Mesangial cell (primary cell): ENCODE measurements around a stretch of chr2.

- RAMPAGE, long total RNA, result no peak
These were observed 1.4 kb downstream of the POU3F3 start for GRCh38 chr2:104855009-104855926.

GRCh38 chr2:105037716-105037946, 238 bp upstream of the MRPS9 start:
- RAMPAGE, long total RNA, result no peak

DNA sequence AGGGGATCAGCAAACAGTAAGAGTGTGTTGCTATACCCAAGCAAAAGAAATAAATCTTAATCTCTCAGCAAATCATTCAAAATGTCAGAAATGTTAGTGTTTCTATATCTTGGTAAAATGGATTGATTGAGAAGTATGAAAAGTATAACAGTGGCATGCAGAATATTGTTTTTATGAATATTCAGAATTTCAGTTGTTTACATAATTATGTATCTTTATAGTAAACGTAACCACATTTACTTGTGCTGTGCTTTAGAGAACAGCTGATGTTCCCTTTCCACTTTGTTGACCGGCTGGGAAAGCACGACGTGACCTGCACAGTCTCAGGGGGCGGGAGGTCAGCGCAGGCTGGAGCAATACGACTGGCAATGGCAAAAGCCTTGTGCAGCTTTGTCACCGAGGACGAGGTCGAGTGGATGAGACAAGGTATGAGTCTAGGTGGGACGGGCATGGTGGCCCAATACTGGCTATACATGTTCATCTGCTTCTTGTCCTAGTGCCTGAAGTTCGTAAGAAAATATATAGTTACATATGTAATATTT, 59.1 kb downstream of the MRPS9 start:
- RAMPAGE, long total RNA, result no peak

- RAMPAGE, long total RNA, result no peak
These were observed 65.0 kb downstream of the MRPS9 start for GRCh38 chr2:105102700-105103531.

GRCh38 chr2:105180516-105181027, 61.0 kb upstream of the GPR45 start:
- RAMPAGE, long total RNA, result no peak

DNA sequence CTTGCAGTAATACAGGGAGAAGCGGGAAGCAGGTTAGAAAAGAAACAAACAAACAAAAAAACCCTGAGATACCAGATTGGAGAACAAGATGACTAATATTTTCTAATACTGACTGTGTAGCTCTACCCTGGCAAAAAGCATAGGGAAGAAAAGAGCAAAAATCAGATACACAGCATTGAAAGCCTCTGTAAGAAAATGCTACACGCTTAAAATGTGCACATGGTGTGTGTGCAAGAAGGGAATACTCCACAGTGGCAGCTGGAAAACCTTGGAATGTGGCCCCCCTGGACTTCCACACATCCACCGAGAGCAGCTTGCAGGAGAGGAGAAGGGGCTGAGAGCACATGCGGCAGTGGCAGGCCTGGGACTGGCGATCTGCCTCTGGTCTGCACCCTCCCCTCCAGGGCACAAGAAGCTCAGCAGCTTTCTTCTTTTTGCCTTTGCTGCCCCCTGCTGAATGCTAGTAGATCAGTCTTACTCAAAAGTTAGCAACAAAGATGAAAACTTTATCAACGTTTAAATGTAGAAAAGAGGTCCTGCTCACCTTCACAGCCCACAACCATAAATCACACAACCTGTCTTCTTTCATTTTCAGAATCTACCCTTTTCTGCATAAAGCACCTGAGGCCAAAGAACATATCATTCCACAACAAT, 34.8 kb downstream of the TGFBRAP1 start:
- RAMPAGE, long total RNA, result no peak

DNA sequence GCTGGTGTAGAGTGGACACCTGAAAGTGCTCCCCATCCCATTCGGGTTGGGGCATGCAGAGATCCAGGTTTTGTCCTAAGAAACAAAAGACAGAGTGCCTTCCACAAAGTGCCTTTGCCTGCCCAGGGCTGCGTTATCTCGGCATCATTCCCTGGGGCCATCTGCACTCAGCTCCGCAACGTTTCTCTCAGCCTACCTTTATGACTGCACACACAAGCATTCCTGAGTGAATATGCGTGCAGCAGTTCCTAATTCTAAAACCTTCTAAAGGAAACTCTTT, 20.4 kb downstream of the FHL2 start:
- RAMPAGE, long total RNA, result no peak

DNA sequence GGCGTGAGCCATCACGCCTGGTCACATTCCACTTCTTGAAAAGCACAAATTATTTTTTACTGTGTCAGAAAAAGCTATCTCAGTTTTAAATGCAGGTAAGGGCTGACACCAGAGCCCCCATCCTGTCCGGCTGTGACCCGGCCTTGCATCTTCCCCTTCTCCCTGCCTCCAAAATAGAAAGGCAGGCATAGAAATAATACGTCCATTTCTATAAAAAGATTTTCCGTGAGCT, 11.9 kb downstream of the FHL2 start:
- RAMPAGE, long total RNA, result no peak

DNA sequence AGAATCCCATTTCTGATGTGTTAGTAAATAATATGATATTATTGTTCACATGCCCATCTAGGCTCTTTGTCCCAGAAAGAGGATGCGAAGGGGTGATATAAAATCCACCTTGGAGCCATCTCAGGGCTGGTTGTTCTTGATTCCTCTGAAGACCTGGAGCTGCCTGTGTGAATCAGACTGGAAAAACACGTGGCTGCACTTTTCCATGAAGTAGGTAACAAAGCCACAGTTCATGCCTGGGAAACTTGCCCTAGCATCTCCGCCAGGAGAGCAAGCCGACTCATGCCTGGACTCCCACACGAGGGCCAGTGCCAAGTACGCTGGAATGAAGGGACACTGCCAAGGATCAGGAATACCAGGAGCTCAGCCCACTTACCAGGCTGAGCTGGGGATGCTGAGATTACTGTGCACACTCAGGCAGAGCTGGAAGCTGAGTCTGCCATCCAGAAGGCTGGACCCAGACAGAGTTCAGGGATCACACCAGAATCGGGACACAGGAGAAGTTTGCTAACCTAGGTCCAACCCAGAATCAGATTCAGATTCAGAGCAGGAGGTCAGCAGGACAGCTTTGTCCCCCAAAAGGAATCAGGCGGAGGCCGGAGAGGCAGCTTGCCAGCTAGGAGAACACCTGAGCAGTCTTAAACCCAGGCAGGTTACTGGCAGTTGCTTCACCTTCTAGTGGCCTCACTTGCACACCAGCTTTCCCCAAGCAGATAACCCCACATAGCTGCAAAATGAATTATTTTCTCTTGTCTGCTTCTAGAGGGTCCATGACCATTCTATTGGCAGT, 11.0 kb upstream of the FHL2 start:
- RAMPAGE, long total RNA, result no peak

- RAMPAGE, long total RNA, result no peak
These were observed 36.5 kb upstream of the FHL2 start for GRCh38 chr2:105435355-105435686.

- RAMPAGE, long total RNA, result no peak
These were observed 50.2 kb upstream of the FHL2 start for GRCh38 chr2:105448901-105449522.

DNA sequence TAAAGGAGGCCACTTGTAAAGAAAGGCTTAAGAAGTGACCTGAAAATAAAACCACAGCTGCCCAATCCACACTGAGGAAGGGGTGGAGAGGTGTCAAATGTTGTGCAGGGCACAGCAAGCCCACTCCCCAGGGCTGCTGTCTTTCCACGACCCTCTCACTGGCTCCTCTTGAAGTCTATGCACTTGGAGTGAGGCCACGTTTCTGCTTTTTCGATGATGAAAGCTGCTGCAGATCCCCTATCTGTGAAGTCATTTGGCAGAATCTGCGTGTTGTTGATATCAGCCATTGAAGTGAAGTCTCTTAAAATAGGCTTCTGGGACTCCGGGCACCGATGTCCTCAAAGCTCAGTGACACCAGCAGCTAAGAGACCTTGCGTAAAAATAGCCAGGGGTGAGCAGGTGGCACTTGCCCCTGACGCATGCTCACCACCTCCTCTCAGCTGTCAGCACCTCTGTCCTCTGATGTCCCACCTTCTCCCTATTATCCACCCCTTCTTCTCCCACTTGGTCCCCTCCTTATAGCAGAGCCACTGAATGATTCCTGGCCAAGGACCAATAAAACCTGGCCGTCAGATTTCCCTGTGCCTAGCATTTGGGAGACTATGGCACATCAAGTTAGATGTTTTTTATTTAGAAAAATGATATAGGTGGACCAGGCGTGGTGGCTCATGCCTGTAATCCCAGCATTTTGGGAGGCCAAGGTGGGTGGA, 89.5 kb upstream of the FHL2 start:
- RAMPAGE, long total RNA, result no peak

- RAMPAGE, long total RNA, result no peak
These were observed 91.5 kb upstream of the FHL2 start for GRCh38 chr2:105490321-105490754.

DNA sequence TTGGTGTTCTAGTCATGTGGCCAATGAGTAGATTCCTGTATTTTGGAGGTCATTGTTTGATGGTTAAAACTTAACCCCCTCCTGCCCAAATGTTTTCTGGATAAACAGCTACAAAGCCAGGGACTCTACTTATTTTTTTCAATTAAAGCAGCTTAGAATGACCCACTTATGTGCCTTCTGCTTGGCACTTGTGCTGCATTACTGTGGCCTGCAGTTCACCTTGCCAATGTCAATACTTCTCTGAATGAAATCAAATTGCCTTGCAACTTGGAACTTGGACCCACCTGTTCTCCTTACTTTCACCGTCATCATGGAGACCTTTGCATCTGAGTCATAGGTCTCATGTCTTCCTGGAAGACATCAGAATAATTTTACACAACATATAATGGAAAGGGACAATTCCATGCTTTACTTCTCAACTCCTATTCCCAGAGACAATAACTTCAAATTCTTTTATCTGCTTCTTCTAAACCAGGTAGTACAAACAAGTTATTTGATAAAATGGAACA, 92.1 kb upstream of the FHL2 start:
- RAMPAGE, long total RNA, result no peak

DNA sequence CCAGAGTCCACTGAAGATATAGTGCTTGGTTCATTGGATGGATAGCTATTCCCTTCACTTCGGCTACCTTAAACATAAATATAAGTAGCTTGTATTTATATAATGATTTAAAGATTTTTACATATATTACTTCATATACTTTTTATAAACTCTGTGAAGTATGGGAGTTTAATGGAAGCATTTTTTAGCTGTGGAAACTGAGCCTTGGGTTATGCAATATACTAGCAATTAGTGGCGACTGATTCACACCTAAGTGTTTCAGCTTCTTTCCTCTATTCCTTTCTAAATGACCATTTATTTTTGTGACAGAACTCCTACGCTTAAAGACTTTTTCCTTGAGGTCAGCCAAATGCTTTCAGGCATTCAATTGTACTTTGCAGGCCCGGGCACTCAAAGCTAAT, 116.5 kb upstream of the FHL2 start:
- RAMPAGE, long total RNA, result no peak

DNA sequence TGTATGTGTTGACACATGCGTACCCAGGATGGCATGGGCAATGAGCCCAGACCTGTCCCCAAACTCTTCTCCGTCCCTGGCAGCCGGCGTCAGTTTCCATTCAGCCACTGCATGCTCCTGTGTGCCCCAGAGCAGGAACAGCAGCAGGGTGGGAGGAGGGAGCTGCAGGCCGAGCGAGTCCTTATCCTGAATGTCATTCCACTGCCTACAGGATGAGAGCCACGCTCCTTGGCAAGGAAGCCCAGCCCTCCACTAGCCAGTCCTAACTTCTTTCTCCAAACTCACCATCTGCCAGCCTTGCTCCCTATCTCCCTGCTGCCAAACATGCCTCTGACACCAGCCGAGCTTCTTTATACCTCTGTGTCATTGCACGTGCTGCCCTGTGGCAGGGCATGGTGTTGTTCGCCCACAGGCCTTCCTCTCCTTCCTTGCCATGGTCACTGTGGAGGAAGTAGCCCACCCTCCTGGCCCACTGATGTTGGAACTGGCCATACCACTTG, 116.9 kb upstream of the FHL2 start:
- RAMPAGE, long total RNA, result no peak

DNA sequence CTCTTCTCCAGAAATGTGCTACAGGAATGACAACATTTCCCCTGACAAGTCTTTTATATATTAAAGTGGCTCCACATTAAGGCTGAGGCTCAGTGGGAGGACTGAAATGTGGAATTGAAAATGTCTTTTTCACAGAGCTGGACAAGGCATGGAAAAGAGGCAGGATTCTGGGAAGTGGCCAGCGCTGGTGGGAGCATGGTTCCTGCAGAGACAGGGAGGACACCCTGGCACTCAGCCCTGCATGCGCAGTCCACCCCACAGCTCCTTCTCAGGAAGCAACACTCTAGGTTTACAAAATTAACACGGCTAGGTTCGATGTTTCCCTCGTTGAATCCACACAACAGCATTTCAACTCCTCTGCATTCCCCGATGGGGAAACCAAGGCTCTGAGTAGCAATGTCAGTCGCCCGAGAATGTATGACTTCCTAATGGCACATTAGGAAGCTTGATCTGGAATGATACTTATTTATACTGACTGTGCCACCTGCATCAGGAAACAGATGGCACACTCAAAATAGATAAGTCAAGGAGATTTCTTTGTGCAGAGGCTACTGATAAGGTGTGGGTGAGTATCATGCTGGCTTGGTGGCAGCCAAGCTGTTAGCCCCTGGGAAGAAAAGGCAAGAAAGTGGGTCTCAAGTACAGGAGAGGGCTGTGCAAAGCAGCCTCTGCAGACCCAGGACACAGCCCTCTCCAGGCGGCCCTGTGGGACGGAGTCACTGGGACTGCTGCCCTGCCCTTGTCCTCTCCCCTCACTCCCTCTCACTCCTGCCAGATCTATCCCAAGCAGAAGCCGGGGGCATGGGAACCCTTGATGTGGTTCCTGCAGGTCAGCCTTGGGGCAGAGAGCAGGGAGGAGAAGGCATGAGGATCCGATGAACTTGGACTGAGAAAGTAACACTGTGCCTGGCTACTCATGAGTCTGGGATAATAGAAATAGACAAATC, 158.4 kb upstream of the FHL2 start:
- RAMPAGE, long total RNA, result no peak

DNA sequence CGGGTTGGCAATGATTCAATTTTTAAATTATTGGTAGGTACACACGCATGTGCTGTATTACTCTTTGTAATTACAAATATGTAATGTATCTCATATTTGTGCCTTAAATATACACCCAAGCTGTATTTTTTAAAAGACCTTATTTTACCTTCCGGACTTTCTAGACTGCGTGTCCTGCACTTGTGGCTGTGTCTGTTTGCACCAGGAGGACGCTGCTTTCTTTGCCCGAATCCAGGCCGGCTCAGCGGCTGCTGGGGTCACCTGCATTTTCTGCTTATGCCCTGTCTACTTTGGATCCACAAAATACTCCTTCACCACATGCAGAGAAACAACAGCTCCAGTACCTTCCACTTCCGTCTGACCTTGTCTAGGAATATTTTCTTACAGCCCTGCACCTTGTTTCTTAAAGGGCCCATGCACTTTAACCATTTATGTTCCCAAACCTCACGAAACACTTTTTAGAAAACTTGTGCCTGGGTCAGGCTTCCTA, 129.5 kb upstream of the NCK2 start:
- RAMPAGE, long total RNA, result no peak

DNA sequence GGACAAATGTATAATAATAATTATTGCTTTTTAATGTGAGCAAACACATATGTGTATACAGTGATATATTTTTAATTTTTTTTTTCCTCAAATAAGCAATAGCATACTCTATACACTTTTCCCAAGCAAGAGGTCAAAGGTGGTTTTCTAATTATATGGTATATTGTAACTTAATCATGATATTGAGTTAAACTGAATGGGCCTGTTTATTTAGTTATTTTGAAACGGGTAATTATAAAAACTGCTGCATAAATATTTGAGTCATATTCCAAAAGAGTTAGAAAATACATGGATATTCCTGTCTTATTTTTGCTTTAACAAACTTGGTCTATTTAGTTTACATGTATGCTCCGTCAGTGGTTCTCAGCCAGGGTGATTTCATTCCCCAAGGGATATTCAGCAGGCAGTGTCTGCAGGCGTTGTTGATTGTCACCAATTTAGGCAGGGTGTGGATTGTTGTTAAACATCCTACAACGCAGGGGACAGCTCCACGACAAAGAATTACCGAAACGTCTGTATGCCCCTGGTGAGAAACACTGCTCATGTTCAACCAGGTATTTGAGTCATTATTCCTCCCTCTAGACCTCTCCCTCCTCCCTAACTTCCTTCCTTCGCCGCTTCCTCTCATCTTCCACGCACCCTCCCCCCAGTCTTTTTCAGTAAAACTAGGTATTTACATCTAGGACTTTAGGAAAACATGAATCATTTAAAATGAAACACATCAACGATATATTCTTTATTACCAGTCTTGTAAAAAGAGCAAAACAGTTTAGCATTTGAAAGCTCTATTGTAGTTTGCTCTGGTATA, 50.7 kb downstream of the NCK2 start:
- RAMPAGE, long total RNA, result no peak

- RAMPAGE, long total RNA, result no peak
These were observed 64.8 kb downstream of the NCK2 start for GRCh38 chr2:105809352-105810152.